ENCODE measurements around the genes C3orf70, MAP3K13 and LIPH.

DNA sequence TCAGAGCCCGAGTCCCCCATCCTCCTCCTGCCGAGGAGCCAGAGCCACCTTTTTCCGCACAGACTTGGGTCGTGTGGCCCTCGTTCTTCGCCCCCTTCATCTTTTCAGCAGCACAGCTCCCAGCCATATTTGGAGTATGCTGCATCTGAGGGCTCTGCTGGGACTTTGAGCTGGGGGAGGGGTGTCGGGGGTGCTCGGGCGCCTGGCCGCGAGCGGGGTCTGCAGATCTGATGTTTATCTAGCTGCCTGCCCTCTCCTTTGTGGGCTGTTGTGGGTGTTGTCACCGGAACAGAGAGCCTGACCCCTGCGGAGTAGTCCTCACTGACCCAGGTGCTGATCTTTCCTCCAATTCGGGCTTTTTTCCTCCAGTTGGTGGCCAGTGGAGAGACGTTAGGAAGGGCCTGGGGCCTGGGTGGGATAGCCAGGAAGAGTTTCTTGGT is 961 bp downstream of the DVL3 start:
- RRBS = no CpG with 5 or more reads among the region's 16 CpGs

GRCh38 chr3:184169953-184170597 is 4.6 kb upstream of the AP2M1 start:
- RRBS = 91% methylated on average over 28 of the region's 50 CpGs

- RRBS = no CpG with 5 or more reads among the region's 14 CpGs
These were observed 3.1 kb upstream of the AP2M1 start for GRCh38 chr3:184171241-184172270.

DNA sequence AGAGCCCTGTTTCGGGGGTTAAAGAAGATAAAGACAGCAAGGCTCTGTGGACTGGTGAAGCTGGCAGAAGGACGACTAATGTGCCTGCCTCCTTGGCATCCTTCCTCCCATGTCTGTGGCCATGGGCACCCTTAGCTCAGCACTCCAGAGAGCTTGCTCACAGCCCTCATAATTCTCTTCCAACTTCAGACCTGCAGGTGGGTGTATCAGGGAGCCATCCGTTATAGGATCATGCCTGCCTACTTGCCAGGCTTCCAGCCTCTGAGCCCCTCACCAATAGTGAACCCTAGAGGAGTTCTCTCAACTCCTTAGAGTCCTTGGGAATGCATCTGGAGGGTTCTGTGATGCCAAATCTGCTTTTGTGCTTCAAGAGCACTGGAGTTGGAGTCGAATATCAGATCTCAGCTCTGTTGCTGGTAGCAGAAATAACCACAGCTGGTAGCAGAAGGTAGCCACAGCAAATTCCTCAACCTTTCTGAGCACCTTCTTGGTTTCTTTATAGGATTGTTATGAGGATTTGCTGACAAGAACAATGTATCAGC is 9.3 kb downstream of the ABCF3 start:
- RRBS = no CpG with 5 or more reads among the region's 4 CpGs

DNA sequence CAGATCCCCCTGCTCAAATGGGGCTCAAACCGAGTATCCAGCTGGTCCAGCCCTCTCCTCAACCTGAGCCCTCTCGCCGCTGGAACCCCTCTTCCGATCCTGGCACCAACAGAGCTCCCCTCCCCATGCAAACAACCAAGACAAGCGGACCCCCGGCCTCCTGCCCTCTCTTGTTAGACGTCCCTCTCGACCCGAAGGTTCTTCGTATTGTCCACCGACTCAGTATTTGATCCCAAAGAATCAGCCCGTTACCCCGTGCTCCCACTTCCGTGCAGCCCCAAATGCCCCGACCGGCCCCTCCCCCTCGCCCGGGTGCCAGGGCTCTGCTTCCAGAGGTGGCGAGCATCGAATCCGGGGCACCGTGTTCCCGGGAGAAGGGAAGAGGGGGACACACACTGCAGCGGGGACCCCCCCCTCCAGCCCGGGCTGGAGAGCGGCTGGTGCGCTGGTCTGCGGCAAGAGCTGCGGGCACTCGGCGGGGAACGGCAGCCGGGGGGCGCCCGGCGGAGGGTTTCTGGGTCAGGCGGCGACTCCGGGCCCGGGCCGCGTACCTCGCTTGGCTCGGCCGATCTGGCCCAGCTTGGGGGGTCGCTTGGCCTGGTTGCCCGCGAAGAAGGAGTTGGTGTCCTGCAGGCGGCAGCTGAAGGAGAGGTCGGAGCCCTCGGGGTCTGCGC is 650 bp downstream of the CAMK2N2 start:
- RRBS = 2% methylated on average over 14 of the region's 52 CpGs

DNA sequence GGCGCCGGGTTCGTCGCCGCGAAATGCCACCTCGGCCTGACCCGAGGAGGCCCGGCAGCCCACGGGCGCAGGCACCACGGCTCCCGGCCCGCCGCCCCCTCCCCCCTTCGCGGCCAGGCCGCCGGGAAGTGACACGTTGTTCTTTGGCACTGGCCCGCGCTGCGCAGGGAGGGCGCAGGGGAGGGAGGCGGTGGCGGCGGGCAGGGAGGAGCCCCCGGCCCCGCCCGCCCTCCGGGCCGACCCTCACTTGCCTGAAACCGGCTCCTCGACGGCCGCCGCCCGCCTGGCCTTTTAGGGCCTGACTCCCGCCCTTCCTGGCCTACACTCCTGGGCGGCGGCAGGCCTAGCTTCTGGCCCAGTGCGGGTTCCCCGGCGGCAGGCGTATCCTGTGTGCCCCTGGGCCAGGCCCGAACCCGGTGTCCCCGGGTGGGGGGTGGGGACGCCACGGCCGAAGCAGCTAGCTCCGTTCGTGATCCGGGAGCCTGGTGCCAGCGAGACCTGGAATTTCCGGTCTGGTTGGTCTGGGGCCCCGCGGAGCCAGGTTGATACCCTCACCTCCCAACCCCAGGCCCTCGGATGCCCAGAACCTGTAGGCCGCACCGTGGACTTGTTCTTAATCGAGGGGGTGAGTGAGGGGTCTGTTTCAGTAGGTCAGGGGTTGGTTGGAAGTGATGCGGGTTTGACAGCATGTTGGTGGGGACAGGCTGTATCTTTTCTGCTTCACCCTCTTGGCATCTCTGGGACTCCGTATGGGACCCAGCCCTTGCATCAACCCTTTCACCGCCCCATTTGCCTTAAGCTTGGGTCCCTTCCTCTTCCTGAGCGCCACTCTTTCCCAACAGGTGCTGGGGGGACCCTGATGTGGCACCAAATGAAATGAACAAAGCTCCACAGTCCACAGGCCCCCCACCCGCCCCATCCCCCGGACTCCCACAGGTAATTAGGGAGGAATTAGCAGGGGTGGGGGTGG is 800 bp downstream of the EIF4G1 start:
- RRBS = 2% methylated on average over 40 of the region's 68 CpGs

GRCh38 chr3:184316241-184316773 is 1.9 kb downstream of the EIF4G1 start:
- RRBS = no CpG with 5 or more reads among the region's 5 CpGs

GRCh38 chr3:184323635-184324423 is 9.4 kb downstream of the EIF4G1 start:
- RRBS = no CpG with 5 or more reads among the region's 13 CpGs

DNA sequence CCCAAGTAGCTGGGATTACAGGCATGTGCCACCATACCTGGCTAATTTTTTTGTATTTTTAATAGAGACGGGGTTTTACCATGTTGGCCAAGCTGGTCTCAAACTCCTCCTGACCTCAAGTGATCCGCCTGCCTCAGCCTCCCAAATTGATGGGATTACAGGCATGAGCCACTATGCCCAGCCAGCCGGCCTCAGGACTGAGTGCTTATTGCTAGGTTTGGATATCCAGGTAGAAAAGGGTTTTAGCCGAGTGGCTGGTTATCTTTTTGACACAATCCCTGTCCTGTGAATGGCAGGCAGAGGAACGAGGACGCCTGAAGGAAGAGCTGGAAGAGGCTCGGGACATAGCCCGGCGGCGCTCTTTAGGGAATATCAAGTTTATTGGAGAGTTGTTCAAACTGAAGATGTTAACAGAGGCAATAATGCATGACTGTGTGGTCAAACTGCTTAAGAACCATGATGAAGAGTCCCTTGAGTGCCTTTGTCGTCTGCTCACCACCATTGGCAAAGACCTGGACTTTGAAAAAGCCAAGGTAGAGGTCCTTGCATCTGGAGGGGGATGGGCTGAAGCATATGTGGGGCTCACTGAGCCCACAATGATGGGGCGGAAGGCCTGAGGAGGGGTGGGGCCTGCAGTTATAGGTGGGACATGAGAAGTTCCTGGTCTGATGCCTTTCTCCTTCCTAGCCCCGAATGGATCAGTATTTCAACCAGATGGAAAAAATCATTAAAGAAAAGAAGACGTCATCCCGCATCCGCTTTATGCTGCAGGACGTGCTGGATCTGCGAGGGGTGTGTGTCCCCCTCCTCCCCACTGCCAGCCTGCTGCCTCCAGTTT is 10.4 kb downstream of the EIF4G1 start:
- RRBS = no CpG with 5 or more reads among the region's 18 CpGs

DNA sequence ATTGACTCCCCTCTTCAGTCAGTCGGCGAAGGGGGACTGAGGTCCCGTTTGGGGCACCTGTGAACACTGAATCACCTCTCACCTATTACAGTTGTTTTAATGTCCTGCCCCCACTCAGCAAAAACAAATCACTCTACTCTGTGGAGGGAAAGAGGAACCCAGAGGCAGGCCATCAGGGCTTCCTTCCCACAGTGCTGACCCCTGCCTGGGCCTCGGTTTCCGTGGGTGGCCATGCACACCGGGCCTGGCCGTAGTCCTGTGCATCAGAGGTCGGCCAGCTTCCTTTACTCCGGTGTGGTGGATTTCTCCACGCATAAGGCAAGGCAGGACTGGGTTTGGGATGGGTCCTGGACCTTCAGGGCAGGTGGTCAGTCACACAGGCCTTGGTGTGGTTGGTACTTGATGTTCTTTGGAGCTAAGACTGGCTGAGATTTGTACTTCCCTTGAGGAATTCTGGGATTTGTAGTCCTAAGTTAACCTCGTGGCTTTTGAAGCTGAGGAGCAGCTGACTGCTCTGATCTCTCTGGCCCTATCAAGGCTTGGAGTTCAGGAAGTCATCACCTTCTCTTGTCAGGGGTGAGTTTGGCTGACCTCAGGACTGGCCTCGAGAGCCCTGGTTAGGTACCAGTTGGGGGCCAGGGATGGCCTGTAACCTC is 639 bp upstream of the FAM131A start:
- RRBS = 28% methylated on average over 4 of the region's 12 CpGs

- RRBS = 97% methylated on average over 18 of the region's 62 CpGs
These were observed 1.2 kb downstream of the FAM131A start for GRCh38 chr3:184338196-184339492.

DNA sequence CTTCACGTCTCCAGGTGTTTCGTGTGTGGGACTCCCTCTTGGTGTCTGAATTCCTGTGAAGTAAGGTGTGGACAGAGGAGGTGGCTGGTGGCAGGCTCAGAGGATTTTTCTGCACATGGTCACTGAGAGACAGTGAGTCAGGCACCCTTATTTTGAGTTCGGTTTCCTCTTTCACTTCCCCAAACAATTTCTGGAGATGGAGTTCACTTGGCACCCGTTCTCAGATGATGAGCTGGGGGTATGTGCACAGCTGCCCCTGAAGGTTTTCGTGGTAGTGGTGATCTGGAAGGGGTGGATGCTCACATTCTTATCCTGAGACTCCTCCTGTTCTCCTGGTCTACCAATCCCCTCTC is 46.2 kb upstream of the VPS8 start:
- RRBS = no CpG with 5 or more reads among the region's 5 CpGs

DNA sequence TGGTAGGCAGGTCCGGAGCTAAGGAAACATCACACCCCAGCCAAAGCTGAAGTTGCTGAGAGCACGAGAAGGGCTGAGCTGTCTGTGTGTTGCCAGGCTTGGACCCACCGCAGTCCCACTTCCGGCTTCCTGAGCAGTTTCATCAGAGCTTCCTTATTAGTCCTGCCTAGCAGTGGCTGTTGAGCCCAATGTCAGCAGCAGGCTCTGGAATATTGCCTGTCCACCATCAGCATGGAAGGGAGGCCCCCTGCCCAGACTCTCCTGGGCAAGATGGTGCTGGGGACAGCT is 25.3 kb upstream of the VPS8 start:
- RRBS = no CpG with 5 or more reads among the region's 4 CpGs

GRCh38 chr3:185152168-185153307 is at the start of gene C3orf70:
Gene C3orf70, minus strand, starts transcription at chr3:185153060.
- RRBS = 1% methylated on average over 51 of the region's 130 CpGs

GRCh38 chr3:185282641-185283324 is 28.9 kb upstream of the EHHADH start:
- RRBS = 1% methylated on average over 10 of the region's 40 CpGs

- RRBS = no CpG with 5 or more reads among the region's 25 CpGs
These were observed at the start of gene MAP3K13 for GRCh38 chr3:185362746-185363947. Gene MAP3K13, plus strand, starts transcription at chr3:185363136.

DNA sequence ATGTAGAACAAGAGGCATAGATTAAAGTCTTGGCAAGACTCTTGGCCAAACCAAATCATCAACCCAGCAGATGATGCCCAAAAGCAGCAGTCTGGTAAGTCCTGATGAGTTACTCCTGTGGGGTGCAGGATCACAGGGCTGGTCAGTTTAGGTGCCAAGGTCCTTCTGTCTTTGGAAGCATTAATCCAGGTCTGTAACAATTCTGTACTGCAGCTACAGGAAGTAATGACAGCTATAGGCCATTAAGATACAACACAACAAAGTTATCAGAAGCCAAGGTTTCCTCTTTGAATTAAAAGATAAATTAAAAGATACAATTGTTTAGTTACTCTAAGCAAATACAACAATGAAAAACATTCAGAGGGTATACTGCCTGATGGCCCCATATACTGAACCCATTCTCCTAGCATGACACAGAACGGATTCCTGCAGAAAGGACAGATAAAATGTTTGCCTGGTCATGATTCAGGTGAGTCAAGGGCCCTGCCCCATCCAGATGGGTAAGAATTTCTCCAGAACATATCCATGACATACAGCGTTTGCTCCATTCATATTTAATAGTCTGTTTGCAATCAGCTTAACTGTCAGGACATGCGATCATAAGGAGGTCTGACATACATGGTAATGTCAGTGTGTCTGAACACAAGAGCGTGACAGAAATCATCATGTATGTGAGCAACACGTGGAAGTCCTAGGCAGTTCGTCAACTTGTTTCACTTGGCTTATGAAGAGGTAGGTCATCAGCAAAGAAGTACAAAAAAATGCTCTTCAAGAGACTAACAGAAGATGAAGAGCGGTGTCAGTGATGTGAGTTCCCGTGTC is 8.7 kb downstream of the TMEM41A start:
- RRBS = no CpG with 5 or more reads among the region's 8 CpGs

DNA sequence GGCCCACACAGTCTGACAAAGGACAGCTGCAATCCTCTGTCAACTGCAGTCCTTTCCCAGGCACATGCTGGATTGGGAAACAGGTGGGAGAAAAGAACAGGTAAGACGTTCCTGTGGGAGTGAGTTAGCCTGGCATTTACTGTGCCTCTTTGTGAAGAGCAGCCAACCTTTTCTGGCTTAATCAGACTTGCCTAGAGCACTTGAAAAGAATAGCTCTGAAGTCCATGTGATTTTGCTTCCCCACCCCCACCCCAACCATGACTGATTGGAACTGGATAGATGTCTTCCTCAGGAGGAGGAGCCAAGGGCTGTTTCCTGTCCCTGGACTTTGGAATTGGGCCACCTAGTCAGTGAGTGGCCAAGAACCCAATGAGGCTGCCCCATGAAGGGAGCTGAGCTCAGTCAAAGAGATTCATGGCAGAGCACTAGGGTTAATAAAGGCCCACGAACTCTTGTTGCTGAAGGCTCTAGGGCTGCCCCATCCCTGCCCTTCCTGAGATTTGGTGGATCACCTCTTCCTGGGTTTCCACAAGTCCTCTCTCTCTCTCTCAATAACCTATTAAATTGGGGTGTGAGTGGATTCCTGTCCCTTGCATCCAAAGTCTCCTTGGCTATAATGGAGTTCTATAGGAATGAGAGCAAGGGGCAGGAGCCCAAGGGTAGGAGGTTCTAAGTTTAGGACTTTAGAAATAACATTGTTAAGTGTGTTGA is 4.8 kb upstream of the TMEM41A start:
- RRBS = no CpG with 5 or more reads among the region's 2 CpGs

- RRBS = no CpG with 5 or more reads among the region's 6 CpGs
These were observed at the start of gene LIPH for GRCh38 chr3:185552389-185552953. Gene LIPH, minus strand, starts transcription at chr3:185552588.

DNA sequence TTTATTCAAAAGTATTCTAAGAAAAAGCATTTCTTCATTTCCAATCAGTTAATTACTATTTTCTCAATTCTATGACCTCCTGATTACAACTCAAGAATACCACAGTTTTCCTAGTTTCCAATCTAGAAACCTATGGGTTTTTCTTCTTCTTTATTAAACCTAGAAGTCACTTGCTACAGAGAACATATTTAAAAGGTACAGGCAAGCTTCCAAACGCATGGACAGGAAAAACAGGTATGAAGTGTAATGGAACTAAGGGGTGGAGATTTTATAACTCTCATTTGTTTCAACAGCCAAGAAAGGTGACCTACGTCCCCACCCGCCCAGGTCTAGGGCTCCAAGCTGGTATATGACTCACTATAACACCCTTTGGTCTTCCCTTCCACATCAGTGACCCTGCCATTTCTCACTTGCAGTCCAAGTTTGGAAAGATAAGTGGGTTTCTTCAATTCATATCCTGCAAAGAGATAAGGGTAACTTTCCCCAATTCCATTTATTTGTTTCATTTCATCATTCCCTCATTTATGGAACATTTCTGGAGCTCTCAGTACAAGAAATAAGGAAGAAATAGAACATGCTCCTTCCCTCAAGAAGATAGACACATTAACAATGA is 6.0 kb upstream of the LIPH start:
- RRBS = no CpG with 5 or more reads among the region's 3 CpGs